GM06990 (cell line): ENCODE measurements around a stretch of chr10.

- RRBS, result no CpG with 5 or more reads among the region's 3 CpGs
Measured at GRCh38 chr10:31000867-31001324, 30.8 kb downstream of the ZNF438 start.

DNA sequence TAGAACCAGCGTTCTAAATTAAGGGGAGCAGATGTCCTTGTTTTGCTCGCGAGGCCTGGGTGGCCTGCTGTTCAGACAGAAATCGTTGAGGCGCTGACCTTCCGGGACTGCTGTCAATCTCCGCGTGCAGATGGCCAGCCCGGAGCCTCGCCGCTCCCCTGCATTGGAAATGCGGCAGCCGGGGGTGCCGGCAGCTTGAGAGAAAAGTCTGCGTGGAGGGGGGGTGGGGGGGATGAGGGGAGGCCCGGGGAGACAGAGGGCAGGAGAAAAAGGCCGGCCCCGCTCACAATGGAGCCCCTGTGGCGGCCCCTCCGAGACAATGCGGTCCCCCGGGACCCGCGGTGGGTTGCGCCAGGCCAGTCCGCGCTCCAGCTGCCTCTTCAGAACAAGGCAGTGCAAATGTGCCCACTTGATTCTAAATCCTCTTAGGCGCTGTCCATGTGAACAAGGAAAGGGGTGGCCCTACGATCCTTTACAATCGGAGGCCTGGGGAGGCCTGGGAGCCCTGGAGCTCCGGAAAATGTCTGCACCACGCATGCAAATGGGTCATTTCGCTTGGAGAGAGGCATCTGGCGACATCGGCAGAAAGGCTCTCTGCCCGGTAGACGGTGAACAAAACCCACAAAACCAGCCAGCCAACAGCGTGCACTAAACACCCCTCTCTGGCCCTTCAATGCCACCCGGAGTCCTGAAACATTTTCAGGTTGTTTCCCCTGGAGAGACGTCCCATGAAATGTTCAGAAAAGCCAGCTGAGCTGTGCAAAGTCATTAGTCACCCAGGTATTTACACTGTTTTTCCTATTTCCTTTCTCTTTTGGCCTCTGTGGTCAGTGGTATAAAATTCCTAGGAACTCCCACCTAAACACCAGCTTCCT, 102.6 kb upstream of the ZNF438 start:
- RRBS, result 5% methylated on average over 23 of the region's 40 CpGs

GRCh38 chr10:31146424-31146951, 114.8 kb upstream of the ZNF438 start:
- RRBS, result no CpG with 5 or more reads among the region's 22 CpGs

GRCh38 chr10:31706853-31707228, 221.8 kb downstream of the ARHGAP12 start:
- RRBS, result no CpG with 5 or more reads among the region's 6 CpGs

GRCh38 chr10:31886747-31887143, 41.9 kb downstream of the ARHGAP12 start:
- RRBS, result no CpG with 5 or more reads among the region's 2 CpGs

DNA sequence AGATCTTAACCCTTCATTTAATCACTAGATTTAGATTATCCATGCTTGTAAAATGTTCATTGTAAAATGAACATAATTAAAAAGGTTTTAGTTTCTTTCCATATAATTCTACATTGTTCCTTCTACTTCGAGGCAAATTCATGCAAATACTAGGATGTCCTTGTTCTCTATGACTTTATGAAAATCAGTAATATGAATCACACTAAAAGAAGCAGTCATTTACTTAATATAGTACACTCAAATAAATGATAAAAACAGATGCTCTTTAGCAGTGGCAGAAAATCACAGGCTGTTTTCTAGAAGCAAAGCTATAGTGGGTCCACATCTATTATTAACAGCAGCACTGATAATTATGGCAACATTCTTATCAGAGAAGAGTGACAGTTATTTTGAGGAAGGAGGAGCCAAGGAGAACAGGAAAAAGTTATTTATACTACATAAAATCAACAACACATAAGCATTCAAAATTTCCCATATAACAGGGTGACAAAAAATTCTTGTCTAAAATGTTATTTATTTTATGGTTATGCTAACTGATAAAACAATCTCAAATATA, 16.5 kb downstream of the KIF5B start:
- RRBS, result no CpG with 5 or more reads among the region's 1 CpG

- RRBS, result no CpG with 5 or more reads among the region's 2 CpGs
Measured at GRCh38 chr10:32923812-32924409, 34.1 kb downstream of the ITGB1 start.

DNA sequence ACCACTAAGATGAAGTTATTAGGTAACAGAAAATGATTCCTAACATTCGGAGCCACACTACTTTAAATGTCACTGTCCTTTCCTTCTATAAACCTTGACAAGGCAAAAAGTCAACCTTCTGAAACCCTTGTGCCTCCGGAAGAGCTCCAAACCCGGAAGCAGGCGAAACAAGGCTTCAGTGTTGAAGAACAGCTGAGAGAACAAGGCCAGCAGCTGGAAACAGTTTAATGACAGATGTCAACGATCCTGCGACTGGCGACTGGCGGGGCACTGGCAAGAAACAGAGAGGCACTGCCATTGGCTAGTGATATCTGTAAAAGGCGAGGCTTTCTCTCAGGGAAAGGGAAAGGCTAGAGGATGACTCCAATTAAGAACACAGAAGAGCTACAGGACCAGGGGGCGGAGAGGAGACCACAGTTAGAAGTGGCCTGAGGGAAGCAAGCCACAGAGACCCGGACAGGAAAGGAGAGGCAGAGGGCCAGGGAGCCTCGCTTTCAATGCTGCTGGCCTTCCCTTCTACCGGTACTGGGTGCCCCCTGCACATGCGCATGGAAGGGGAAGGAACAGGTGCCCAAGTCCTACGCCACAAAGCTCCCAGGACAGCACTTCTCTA, 19.5 kb downstream of the ITGB1 start:
- RRBS, result 72% methylated on average over 3 of the region's 15 CpGs

GRCh38 chr10:32953300-32954235, 4.5 kb downstream of the ITGB1 start:
- RRBS, result no CpG with 5 or more reads among the region's 7 CpGs

DNA sequence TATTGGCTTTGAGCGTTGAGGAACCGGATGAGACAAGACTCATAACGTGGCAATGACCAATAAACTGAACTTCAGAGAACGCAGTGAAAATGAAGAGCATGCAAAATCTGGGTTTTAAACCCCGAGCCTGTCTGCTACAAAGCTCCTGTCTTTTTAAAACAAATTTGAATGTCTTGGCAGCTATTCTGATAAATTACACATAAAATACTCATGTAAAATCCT, 74.7 kb upstream of the ITGB1 start:
- RRBS, result no CpG with 5 or more reads among the region's 5 CpGs

GRCh38 chr10:33125812-33126576, 168.0 kb upstream of the ITGB1 start:
- RRBS, result no CpG with 5 or more reads among the region's 12 CpGs

DNA sequence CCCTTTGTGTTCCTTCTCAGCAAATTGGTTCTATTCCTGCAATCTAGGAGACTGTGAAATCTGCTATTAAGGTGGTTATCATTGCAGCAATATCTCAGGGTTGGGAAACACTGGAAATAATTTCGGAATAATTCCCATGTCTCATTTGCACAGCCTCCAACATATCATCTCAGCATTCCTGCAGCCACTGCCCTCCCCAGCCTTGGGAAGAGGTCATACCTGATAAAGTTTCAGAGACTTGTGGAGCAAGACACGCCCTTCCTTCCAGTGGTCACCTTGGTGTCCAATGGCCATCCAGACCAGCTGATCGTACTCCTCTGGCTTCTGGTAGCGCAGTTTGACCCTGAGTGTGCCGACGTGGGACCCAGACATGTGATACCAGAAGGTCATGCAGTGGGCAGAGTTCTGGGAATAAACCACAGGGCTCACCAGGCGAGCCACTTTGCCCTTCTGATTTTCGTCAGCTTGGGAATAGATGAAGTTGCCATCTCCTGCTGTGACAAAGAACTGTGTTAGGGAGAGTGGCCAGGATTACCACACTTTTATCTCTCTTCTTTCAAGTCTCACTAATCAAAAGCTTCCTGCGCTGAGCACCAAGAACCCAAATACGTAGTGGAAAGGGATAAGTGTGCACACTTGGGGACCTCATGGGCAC, 148.3 kb downstream of the NRP1 start:
- RRBS, result no CpG with 5 or more reads among the region's 10 CpGs

GRCh38 chr10:33276957-33277661, 57.4 kb downstream of the NRP1 start:
- RRBS, result no CpG with 5 or more reads among the region's 8 CpGs

DNA sequence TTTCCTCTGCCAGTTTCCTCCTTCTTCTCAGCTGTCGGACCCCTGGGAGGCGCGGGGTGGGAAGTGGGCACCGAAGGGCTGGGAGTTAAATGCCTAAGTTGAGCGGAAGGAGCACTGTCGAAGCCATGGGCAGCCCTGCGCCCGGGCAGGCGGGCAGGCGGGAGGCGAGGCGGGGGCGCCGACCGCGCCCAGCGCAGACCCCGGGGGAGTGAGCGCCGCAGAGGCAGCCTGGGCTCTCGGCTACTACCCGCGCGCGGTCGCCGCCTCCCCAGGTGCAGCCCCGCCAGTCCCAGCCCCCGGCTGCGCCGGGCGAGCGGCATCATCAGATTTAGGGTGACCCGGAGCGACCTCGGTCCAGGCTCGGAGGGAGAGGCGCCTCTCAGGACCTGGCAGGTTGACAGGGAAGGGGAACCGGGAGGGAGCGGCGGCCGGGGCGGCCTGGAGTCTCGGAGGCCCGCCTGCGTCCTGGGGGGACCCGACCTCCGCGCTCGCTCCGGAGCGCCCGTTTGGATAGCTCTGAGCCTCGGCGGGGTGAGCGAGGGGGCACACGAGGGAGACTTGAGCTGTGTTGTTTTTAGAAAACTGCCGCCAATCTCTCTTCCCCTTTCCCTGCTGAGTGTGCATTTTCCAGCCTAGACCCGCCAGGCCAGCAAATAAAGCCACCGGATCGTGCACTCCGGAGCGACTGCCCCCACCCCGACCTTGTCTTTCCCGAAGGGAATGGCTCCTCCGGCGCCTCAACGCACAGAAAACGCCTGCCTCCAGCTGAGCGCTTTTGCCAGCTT, 2.2 kb upstream of the NRP1 start:
- RRBS, result 24% methylated on average over 34 of the region's 70 CpGs

DNA sequence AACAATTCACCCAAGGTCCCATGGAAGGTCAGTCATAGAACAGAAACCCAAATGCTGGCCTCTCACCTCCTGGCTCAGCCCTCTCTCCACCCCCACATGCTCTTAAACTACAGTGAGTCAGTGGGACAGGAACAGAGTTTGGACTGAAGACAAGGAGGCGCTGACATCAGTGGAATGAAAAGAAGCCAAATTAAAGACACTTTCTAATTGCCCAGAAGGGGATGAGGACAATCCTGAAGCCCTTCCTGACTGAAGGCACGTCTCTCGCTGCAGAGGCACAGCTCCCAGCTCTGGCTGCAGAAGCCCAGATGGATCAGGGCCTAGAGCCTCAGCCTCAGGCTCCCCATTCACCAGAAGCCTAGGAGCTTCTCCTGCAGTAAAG, 369.4 kb upstream of the NRP1 start:
- RRBS, result no CpG with 5 or more reads among the region's 3 CpGs

DNA sequence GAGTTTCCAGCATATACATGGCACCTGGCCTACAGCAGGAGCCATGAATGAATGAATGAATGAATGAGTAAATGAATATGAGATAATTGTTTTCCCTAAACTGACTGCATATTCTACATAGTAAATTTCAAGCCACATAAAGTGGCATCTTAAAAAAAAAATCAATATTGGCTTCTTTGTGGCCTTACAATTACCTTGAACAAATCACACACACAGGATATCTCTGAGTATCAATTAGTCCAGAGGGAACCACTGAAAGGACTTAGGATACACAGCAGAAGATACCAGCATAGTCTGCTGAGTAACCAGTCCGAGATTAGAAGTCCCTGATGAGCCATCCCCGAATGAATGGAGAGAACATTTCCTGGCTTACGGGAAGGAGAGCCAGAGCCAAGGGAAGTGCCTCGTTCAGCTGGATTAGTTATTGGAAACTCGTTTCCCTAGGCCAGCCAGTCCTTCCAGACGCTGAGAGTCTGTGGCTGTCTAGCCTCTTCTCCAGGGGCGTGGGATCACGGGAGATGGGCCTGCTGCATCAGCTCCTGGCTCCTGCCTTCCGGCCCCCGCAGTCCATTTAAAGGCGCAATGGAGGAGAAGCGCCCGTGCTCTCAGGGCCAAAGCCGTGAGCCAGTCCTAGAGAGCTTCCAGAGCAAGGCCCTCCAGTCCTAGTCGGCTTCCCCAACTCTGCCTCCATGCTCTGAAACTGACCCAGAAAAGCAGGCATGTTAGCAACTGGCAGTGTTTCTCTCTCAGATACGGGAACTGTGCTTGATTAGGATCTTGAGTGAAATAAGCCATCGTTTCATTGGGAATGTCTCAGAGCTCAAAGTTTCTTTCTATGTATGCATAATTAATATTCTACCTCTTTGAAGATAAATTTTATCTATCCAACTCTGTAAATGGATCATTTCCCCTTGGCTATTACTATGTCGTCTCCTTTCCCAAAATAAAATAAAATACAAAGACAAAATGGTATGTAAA, 712.8 kb downstream of the PARD3 start:
- RRBS, result no CpG with 5 or more reads among the region's 18 CpGs

DNA sequence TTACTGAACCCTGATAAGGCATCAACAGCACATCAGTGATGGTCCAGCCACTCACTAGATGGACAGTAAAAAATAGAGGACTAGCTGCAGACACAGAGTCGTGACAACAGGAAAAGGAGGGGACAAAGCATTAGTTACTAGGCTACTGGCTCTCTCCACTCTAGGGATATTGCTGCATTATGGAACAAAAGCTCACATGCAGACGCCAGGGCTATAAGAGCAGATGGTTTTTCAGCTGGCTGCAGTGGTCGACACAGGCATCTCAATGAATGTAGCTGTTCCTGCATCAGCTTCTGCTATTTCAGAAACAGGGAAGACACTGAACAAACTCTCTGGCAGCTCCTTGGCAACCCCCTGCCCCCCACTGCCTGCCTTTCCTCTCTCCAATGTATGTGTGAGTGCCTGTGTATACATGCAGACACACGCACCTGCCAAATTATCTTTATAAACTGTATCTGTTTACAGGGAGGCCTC, 614.5 kb downstream of the PARD3 start:
- RRBS, result no CpG with 5 or more reads among the region's 4 CpGs

- RRBS, result no CpG with 5 or more reads among the region's 15 CpGs
Measured at GRCh38 chr10:34608073-34608889, 206.8 kb downstream of the PARD3 start.

DNA sequence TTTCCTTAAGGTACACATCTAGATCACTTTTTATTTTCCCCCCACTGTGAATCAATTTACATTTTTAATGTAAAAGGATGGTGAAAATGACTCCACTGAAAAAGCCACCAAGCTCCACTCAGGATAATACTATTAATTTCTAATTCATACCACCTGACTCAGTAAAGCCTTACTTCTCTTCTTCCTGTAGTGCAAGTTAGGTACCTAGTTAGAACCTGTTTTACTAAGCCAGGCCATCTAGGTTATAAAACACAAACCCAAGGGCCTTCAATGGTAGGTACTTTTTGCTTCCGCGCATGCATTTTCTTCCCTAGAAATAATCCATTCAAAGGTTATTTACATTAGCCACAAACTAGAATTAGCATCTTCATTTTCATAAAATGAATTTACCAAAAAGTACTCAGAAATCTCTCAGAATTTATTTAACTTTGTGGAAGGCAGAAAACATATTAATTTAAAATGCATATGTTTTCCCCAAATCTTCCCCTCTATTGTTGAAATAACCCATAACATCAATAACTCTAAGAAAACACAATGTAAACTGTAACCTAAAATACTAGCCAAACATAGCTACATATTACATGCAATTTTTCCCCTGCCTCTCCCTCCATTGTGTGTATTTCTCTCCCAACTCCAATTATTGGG, 155.4 kb downstream of the PARD3 start:
- RRBS, result no CpG with 5 or more reads among the region's 2 CpGs

- RRBS, result no CpG with 5 or more reads among the region's 6 CpGs
Measured at GRCh38 chr10:34710194-34710814, 104.8 kb downstream of the PARD3 start.